T47D (cell line): Measurements from ENCODE around the gene ANKRD20A1.

- RRBS, result no CpG with 5 or more reads among the region's 6 CpGs
Measured at GRCh38 chr9:40993163-40993613, 135.3 kb downstream of the FOXD4L6 start.

- RRBS, result no CpG with 5 or more reads among the region's 3 CpGs
Measured at GRCh38 chr9:41026104-41026605, 102.3 kb downstream of the FOXD4L6 start.

DNA sequence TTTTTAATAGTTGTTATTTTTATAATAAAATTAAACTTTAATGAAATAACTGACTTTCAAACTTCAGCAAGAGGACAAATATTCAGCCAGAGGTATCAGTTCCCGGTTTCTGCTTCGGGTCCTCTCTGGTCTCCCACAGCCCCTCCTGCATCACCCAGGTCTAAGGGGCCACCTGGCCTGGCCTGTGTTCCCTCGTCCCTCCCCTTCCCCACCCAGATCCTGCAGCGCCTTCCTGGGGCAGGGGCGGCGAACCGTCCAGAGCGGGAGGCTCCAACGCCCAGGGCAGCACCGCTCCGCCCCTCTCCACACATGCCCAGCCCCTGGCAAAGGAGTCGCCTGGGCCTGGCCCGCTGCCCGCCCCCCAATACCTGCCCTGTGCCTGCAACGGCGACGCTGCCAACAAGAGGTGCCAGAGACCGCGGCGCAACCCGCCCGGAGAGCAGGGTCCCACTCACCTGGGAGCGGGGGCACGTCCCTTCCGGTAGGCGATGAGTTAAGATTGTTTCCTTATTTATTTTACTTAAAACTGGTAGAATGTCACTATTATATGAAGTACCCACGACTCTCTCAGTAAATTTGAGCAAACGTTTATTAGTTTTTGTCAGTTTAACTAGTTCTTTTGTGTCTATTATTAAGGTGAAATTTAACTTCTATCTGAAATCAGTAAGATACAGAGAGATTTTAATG is 77.4 kb upstream of the ZNG1F start:
- RRBS, result no CpG with 5 or more reads among the region's 28 CpGs

GRCh38 chr9:41741245-41741546 is 388.0 kb downstream of the CNTNAP3B start:
- RRBS, result no CpG with 5 or more reads among the region's 5 CpGs

- RRBS, result no CpG with 5 or more reads among the region's 7 CpGs
Measured at GRCh38 chr9:42127072-42127597, 2.1 kb downstream of the CNTNAP3B start.

- RRBS, result no CpG with 5 or more reads among the region's 21 CpGs
Measured at GRCh38 chr9:61862521-61862879, 672.7 kb downstream of the SPATA31A7 start.

DNA sequence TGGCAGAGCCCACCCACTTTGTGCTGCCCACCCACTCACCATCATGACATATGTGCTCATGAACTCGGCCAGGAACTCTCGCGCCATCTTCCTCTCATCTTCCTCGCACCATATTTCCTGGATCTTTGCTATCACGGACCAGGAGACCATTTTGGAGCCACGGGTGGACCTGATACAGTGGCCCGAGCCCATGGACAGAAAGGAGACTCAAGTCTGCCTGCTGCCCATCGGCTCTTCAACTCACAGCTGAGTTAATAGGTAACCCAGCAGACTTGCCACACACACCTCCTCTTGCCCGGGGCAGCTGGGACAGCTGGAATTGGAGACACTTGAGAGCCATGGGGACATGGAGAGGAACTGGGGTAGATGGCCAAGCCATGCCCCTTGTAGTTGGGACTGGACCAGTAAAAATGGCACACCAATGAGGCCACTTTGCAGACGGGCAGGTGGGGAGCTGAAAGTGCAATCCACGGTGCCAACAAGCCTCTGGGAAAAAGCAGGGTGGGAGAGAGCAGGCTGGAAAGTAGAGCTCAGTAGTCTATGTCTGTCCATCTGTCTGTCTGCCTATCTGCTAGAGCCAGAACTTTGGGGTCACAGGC is 1958.2 kb downstream of the FOXD4L5 start:
- RRBS, result no CpG with 5 or more reads among the region's 11 CpGs

GRCh38 chr9:63859484-63860089 is 1425.4 kb downstream of the FOXD4L5 start:
- RRBS, result no CpG with 5 or more reads among the region's 48 CpGs

GRCh38 chr9:64870292-64871087 is 414.5 kb downstream of the FOXD4L5 start:
- RRBS, result no CpG with 5 or more reads among the region's 4 CpGs

GRCh38 chr9:67858736-67859005 is at the start of gene ANKRD20A1:
ANKRD20A1 (plus strand) TSS chr9:67858931.
- RRBS, result no CpG with 5 or more reads among the region's 16 CpGs

- RRBS, result no CpG with 5 or more reads among the region's 32 CpGs
Measured at GRCh38 chr9:67859035-67859374, 274 bp downstream of the ANKRD20A1 start.

GRCh38 chr9:68643447-68644294 is 61.4 kb upstream of the PIP5K1B start:
- RRBS, result no CpG with 5 or more reads among the region's 13 CpGs

DNA sequence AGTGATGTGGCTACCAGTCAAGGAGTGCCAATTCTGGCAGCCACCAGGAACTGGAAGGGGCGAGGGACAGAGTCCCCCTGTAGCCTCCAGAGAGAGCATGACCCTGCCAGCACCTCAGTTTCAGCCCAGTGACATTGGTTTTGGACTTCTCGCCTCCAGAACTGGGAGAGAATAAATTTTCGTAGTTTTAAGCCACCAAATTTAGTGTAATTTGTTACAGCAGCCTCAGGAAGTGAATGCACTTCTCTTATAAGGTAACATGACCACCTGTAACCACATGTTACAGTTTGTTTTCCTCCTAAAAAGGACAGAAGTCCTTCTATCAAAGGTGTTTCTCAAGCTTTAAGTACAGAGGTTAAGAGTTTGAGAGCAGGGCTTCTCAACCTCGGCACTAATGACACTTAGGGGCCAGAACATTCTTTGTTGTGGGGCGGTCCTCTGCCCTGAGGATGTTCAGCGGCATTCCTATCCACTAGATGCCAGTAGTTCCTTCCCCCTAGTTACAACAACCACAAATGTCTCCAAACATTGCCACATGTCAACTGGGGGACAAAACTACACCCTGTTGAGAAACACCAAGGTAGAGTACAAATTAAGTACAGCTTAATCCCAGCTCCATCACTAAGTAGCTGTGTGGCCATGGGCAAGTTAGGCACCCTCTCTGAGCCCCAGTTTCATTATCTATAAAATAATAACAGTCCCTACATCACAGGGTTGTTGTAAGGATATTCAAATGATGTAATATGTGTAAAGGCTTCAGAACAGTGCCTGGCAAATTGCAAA is 30.4 kb upstream of the PABIR1 start:
- RRBS, result no CpG with 5 or more reads among the region's 6 CpGs

GRCh38 chr9:68802495-68803397 is 22.9 kb downstream of the PABIR1 start:
- RRBS, result no CpG with 5 or more reads among the region's 8 CpGs

DNA sequence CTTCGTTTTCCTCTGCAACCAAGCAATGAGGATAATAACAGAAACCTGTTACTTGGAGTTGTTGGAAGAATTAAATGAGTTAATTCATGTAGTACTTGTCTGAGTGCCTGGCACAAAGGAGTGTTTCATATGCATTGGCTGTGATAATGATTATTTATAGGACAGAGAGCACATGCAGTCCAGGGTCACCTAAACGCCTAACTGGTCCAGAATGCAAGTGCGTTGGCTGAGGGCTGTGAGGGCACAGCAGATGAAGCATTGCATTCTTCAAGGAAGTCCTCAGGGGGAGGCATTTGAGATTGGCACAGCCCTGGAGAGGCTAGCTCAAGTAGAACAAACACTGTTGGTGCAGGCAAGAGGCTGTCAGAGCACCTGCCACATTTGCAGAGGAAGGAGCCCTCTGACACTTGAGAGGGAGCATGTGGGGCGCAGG is 24.9 kb downstream of the PABIR1 start:
- RRBS, result no CpG with 5 or more reads among the region's 4 CpGs

DNA sequence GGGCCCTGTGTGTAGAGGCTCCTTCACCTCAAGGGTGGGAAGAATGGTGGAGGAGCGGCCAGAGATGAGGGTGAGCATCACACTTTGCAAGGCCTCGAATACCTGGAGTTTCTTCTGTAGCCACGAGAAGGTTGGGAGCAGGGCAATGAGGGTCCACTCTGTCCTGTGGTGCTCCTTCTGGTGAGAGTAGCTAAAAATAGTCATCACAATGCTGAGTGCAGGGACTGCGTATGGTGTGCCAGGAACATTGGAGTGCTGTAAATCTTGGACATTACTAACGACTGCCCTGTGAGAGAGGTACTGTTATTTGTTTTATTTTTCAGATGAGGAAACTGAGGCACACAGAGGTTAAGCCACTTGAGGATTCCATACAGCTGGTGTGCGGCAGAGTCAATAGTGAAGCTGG is 25.4 kb downstream of the PABIR1 start:
- RRBS, result no CpG with 5 or more reads among the region's 6 CpGs

- RRBS, result no CpG with 5 or more reads among the region's 2 CpGs
Measured at GRCh38 chr9:68841166-68841444, 61.2 kb downstream of the PABIR1 start.

DNA sequence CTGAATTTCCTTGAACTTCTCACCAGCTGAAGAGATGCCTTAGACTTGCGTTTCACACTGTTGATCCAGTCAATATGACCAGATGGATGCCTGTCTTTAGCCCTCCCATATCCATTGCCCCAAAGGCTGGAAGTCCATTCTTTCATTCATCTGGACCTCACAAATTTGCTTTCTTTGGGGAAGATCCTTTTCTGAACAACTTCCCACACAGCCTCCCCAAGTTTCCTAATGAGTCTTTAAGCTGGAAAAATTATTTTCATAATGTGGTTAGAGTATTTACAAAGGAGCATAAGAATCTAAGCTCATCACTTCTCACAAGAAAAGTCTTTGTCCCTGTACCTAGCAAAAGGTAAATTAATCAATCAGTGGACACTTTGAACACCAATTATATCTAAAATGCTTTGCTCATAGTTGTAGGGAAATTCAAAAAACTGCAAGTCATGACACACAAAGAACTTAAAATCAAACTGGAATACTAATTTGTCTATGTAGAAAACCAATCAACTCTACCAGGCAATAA is 98.4 kb downstream of the PABIR1 start:
- RRBS, result no CpG with 5 or more reads among the region's 1 CpG

GRCh38 chr9:68917478-68918092 is 96.3 kb downstream of the PRKACG start:
- RRBS, result no CpG with 5 or more reads among the region's 4 CpGs